Testis (tissue), 5 donors: ENCODE results near the gene A2ML1.

GRCh38 chr12:7122275-7123510 lies 6.0 kb downstream of the RBP5 start:
- PRO-cap, 3 experiments = no peak in any of the 3 experiments
- RAMPAGE, long total RNA, 2 experiments = no peak in any of the 2 experiments
- RRBS = no CpG with 5 or more reads among the region's 11 CpGs

- PRO-cap, 3 experiments = no peak in any of the 3 experiments
- RAMPAGE, long total RNA, 2 experiments = no peak in any of the 2 experiments
- RRBS = no CpG with 5 or more reads among the region's 6 CpGs
Observed at GRCh38 chr12:7433162-7433730, 10.7 kb downstream of the CD163L1 start.

GRCh38 chr12:7492644-7493449 lies 10.7 kb downstream of the CD163 start:
- PRO-cap, 3 experiments = no peak in any of the 3 experiments
- RAMPAGE, long total RNA, 2 experiments = no peak in any of the 2 experiments
- RRBS = no CpG with 5 or more reads among the region's 7 CpGs

DNA sequence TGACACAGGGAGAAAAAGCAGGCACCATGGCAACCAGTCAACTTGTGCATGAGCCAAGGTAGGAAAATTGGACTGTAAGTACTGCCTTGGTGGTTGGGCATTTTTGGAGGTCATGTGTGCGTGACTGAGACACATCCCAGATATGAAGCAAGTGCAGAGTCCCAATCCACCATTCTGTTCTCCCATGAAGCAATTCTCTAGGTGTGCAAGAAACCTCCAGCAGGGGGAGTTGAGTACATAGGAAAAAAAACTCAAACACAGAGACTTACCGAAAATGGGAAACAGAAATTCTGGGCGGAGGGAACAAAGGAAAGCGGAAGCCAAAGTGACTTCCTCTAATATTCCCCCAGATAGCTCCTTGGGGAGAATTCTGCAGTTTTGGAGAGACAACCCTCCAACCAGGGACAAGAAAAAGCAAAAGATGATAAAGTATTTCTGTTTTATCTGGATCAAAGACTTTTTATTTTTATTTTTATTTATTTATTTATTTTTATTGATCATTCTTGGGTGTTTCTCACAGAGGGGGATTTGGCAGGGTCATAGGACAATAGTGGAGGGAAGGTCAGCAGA lies 76.9 kb downstream of the APOBEC1 start:
- PRO-cap, 3 experiments = no peak in any of the 3 experiments
- RAMPAGE, long total RNA, 2 experiments = no peak in any of the 2 experiments
- RRBS = no CpG with 5 or more reads among the region's 4 CpGs

DNA sequence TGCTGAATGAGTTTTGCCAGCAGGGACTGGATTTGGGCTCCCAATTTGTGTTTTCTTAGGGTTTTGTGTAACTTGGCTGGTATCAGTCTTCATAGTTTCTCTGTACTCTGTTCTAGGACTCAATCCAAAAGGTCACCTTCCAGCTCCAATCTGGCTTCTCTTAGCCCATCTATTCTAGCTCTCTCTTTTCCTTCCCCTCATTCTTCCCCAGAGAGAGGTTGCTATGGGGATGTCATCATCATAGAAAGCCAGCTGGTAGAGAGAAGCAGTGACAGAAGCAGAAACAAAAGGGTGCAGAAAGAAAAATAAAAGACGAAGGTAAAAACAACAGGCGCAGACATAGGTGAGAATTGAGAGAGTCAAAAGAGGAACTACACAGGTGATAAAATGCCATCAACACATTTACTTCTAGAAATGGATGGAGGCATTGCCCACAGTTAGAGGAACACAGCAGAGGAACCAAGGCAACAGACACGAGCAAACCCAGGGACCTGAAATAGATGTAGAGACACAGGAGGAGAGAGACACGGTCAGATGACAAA lies 25.1 kb downstream of the SLC2A14 start:
- PRO-cap, 3 experiments = no peak in any of the 3 experiments
- RAMPAGE, long total RNA, 2 experiments = no peak in any of the 2 experiments
- RRBS = no CpG with 5 or more reads among the region's 4 CpGs

- PRO-cap, 3 experiments = no peak in any of the 3 experiments
- RAMPAGE, long total RNA, 2 experiments = no peak in any of the 2 experiments
- RRBS = no CpG with 5 or more reads among the region's 5 CpGs
Observed at GRCh38 chr12:7927323-7927893, 8.6 kb downstream of the SLC2A3 start.

DNA sequence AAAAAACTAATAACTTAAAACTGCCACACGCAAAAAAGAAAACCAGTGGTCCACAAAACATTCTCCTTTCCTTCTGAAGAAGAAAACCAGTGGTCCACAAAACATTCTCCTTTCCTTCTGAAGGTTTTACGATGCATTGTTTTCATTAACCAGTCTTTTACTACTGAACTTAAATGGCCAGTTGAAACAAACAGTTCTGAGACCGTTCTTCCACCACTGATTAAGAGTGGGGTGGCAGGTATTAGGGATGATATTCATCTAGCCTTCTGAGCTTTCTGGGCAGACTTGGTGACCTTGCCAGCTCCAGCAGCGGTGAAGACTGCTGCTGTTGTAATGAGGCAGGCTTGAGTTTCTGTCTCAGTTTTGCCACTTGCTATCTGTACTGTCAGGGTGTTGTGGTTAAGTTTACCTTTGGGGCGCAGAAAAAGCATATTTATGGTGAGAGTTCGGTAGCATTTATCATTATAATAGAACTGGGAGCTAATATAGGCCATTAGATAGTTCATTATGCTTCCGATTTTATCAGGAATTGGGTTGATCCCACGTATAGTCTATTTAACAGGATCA lies 883 bp upstream of the NECAP1 start:
- PRO-cap, 3 experiments = peak in 1 of 3 experiments; most common minus-strand start position 335 of the sequence (in 1)
- RAMPAGE, long total RNA, 2 experiments = no peak in any of the 2 experiments
- RRBS = no CpG with 5 or more reads among the region's 8 CpGs

GRCh38 chr12:8320054-8320857 lies 92.8 kb upstream of the FAM90A1 start:
- PRO-cap, 3 experiments = no peak in any of the 3 experiments
- RAMPAGE, long total RNA, 2 experiments = no peak in any of the 2 experiments
- RRBS = no CpG with 5 or more reads among the region's 13 CpGs

DNA sequence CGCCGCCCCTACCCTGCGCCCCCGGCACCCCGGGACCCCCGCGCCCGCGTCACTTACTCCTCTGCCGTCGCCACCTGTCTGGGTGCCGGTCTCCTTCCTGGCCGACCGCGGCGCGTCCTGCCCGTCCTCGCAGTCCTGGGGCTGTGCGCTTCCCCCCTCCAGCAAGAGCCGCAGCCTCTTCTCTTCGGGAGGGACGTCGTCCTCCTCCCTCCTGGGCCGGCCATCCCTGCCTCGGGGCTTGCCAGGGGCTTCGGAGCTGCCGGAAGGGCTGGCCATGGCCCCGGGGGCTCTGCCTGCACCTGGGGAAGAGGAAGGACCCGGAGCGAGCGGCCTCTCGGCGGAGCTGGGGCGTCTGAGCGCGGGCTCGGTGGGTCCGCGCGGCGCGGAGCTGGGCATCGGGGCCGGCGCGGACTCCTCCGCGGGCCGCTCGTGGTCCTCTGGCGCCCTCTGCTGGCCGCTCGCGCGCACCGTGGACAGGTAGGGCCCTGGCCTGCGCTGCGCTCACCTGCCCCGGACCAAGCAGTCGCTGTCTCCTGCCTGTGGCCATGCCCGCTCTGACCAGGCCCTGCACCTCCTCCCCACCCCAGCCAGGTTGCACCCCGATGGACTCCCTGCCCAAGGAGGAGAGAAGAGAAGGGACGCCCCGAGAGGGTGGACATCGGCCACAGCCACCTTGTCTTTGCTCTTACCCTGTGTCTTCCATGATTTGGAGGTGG lies 65.4 kb upstream of the CLEC6A start:
- PRO-cap, 3 experiments = no peak in any of the 3 experiments
- RAMPAGE, long total RNA, 2 experiments = no peak in any of the 2 experiments
- RRBS = 5% methylated on average over 3 of the region's 66 CpGs

GRCh38 chr12:8396475-8397060 lies 59.2 kb upstream of the CLEC6A start:
- PRO-cap, 3 experiments = no peak in any of the 3 experiments
- RAMPAGE, long total RNA, 2 experiments = no peak in any of the 2 experiments
- RRBS = no CpG with 5 or more reads among the region's 55 CpGs

GRCh38 chr12:8779109-8779779 lies 43.2 kb upstream of the A2ML1 start:
- PRO-cap, 3 experiments = no peak in any of the 3 experiments
- RAMPAGE, long total RNA, 2 experiments = no peak in any of the 2 experiments
- RRBS = no CpG with 5 or more reads among the region's 4 CpGs

DNA sequence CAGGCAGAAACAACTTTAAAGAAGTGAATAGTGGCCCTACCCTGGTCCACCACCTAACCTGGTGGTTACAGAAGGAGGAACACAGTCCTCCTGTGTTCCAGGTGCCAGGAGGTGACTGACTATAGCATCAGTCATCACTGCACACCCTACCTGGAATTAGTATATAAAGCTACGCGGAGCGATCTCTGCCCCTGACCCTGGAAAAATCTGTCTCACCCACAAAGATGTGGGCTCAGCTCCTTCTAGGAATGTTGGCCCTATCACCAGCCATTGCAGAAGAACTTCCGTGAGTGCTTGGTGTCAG lies at the start of gene A2ML1:
Gene A2ML1, plus strand, starts transcription at position 194 of the 304 bp plus-strand sequence.
- PRO-cap, 3 experiments = no peak in any of the 3 experiments
- RAMPAGE, long total RNA, 2 experiments = no peak in any of the 2 experiments
- RRBS = no CpG with 5 or more reads among the region's 4 CpGs

GRCh38 chr12:8996549-8997193 lies 7.3 kb downstream of the KLRG1 start:
- PRO-cap, 3 experiments = peak in 3 of 3 experiments; most common plus-strand start chr12:8997001 (in 3); most common minus-strand start chr12:8996823 (in 2)
- RAMPAGE, long total RNA, 2 experiments = no peak in any of the 2 experiments
- RRBS = no CpG with 5 or more reads among the region's 1 CpG

DNA sequence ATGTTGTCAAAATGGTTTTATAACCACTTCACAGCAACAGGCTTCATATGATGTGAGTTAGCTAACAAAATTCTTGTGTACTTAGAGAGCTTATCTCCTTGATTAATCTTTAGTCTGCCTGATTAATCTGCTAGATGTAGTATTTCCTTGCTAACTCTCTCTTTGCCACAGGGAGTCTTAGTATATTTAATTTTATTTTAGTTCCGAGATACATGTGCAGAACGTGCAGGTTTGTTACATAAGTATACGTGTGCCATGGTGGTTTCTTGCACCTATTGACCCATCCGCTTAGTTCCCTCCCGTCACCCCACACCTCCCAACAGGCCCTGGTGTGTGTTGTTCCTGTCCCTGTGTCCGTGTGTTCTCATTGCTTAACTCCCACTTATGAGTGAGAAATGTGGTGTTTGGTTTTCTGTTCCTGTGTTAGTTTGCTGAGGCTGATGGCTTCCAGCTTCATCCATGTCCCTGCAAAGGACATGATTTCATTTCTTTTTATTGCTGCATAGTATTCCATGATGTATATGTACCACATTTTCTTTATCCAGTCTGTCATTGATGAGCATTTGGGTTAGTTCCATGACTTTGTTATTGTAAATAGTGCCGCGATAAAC lies 37.7 kb downstream of the A2M start:
- PRO-cap, 3 experiments = no peak in any of the 3 experiments
- RAMPAGE, long total RNA, 2 experiments = no peak in any of the 2 experiments
- RRBS = no CpG with 5 or more reads among the region's 8 CpGs

DNA sequence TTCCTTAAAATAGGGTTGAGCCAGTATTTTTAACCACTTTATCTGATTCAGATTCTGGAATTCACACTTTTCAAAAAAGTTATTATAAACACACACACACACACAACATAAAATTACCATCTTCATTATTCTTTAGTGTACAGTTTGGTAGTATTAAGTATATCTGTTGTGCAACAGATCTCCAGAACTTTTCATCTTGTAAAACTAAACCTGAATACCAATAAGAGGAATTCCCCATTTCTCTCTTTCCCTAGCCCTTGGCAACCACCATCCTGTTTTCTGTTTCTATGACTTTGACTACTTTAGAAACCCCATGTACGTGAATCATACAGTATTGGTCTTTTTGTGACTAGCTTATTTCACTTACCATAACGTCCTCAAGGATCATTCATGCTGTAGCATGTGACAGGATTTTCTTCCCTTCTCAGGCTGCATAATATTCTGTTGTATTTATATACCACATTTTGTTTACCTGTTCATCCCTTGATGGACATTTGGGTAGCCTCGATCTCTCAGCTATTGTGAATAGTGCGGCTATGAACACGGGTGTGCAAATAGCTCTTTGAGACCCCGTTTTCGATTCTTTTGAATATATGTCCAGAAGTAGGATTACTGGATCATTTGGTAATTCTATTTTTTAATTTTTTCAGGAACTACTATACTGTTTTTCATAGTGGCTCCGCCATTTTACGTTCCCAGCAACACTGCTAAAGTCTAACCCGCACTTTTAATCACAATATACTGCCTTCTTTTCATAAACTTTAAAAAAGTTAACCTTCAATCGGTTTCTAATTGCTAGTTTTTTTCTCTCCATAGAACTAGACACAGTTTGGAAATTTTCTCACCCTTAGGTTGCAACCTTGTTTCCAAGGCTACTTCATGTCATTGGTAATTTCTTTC lies 12.1 kb downstream of the A2M start:
- PRO-cap, 3 experiments = no peak in any of the 3 experiments
- RAMPAGE, long total RNA, 2 experiments = no peak in any of the 2 experiments
- RRBS = no CpG with 5 or more reads among the region's 11 CpGs

GRCh38 chr12:9220976-9221458 lies 12.8 kb upstream of the PZP start:
- PRO-cap, 3 experiments = no peak in any of the 3 experiments
- RAMPAGE, long total RNA, 2 experiments = no peak in any of the 2 experiments
- RRBS = 98% methylated on average over 1 of the region's 9 CpGs

- PRO-cap, 3 experiments = no peak in any of the 3 experiments
- RAMPAGE, long total RNA, 2 experiments = no peak in any of the 2 experiments
- RRBS = no CpG with 5 or more reads among the region's 5 CpGs
Observed at GRCh38 chr12:9240781-9241088, 32.5 kb upstream of the PZP start.

DNA sequence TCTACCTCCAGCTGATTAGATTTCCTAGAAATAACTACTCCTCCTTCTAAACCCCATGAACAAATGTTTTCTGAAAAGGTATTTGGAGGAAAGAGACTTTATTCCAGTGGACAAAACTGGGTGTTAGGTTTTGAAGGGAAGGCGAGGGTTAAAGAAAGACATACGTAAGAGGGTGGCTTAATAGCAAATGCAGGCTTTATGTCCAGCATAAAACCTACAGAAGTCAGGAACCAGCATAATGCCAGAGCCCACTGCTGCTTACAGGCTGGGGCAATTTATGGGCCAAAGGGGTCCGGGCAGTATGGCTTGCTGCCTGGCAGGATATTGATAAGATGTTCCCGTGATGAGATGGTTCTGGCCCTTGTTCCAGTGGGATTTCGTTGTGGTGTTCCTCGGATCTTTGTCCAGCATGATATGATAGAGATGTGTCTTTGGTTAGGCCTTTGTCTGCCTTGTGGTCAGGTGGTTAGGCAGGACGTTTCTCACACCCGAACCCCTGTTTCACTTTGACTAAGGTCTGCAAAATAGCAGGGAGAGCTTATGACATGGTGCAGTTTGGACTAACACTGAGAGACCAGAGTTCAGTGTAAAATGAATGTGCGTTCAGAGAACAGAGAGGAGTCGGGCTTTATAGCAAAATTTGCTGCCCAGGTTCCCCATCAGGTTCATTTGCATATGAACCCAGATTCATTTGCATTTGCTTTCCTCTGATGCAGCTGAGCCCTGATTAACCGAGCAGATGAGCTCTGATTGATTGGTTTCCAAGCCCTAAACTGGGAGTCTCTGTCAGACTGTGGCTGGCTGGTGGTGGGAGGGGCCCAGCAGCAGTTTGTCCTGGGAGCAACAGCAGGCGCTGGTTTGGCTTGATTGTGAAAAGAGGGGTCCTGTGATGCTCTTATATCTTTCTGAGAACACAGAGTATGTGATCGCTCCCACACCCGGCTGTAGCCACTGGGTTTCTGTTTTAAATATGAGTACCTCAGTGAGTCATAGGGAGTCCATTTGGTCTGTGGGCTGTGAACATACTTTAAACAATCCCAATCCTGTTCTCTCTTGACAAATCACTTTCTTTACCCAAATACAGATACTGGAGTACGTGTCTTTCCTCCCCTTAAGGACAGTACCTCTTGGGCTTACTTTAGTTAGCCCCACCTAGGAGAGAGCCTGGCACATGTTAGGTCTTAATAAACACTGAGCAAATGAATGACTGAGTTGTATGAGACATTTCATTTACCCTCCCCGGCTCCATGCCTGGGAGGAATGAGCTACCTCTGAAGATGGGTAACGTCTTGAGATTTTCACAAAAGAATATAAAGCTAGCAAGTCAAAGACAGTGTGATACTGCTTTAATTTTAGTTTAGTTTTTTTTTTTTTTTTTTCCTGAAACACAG lies 156.3 kb upstream of the PZP start:
- PRO-cap, 3 experiments = peak in 2 of 3 experiments; most common plus-strand start position 824 of the sequence (in 2)
- RAMPAGE, long total RNA, 2 experiments = no peak in any of the 2 experiments
- RRBS = no CpG with 5 or more reads among the region's 17 CpGs

DNA sequence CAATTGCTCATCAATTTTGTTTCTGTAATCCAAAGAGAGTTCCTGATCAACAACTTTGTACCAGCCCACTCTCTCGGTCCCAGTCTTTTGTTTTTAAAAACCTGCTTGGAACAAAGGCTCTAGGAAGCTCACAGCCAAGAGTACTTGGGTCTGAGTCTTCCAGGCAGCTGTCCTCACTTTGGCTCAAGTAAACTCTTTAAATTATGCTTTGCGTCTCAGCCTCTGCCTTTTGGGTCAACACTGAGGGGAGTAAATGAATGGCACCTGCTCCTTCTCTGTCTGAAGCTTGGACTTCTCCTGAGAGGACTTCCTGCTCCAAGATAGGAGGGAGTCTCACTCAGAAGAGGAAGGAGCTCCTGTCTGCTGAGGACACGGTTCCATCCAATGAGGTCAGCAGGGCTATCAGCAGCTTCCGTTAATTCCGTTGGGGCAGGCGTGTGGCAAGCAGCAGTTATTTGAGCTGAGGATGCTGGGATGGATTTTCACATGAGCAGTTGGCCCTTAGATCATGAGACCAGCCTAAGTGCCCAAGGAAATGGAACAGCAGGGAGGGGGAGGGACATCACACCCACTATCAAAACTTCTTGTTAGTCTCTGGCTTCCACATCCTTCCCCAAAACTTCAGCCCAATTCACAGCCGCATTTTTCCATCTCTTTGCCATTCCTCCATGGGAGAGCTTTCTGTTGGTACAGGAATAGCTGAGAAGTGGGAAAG lies 158.9 kb upstream of the PZP start:
- PRO-cap, 3 experiments = peak in 3 of 3 experiments; most common plus-strand start position 538 of the sequence (in 3); most common minus-strand start position 285 of the sequence (in 1)
- RAMPAGE, long total RNA, 2 experiments = start-site peak on the plus strand in 1 of 2 experiments, centred at position 592 of the sequence, 377 reads per replicate; start-site peak on the minus strand in 2 of 2 experiments, centred at positions 353 to 374 of the sequence, 128 to 171 reads per replicate
- RRBS = no CpG with 5 or more reads among the region's 7 CpGs

GRCh38 chr12:9447297-9447728 lies 160.4 kb downstream of the KLRB1 start:
- PRO-cap, 3 experiments = no peak in any of the 3 experiments
- RAMPAGE, long total RNA, 2 experiments = no peak in any of the 2 experiments
- RRBS = no CpG with 5 or more reads among the region's 14 CpGs